Mononuclear cell (primary cell): ENCODE measurements around a stretch of chr9.

GRCh38 chr9:77909295-77909725 is 122.3 kb downstream of the GNAQ start:
- RRBS, result no CpG with 5 or more reads among the region's 5 CpGs

GRCh38 chr9:78022842-78023547 is 8.6 kb downstream of the GNAQ start:
- RRBS, result no CpG with 5 or more reads among the region's 5 CpGs

DNA sequence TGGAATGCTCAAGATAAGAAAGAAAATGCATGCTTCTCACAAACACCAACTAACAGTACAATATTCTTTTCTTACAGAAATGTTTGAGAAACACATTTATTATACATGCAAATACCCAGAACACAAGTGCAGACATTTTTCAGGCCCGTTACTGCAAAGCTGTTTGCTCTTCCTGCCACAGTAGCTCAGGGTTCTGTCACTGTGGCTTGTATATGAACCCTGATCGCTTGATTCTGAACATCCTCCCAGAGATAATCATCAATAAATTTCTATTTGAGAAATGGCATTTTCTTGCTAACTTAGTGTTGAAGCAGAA is 1.9 kb downstream of the GNAQ start:
- RRBS, result no CpG with 5 or more reads among the region's 2 CpGs

DNA sequence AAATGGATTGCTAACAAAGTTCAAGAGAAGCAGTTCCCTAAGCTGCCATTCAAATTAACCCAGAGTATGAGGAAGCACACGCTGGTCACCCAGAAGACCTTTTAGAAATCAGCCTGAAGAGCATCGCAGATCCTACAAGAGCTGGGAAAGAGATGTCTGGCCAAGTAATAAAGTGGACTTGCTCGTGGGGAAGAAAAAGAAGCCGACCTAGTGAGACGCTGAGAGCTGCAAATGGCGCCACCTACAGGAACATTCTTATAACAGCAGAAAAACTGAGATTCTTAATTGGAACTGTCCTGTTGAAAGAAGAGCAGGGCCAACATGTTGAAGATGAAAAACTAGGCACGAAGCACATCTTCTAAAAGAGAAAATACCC is 3.7 kb upstream of the GNAQ start:
- RRBS, result no CpG with 5 or more reads among the region's 7 CpGs

GRCh38 chr9:79572348-79572950 is 684 bp downstream of the TLE4 start:
- RRBS, result 2% methylated on average over 50 of the region's 88 CpGs

DNA sequence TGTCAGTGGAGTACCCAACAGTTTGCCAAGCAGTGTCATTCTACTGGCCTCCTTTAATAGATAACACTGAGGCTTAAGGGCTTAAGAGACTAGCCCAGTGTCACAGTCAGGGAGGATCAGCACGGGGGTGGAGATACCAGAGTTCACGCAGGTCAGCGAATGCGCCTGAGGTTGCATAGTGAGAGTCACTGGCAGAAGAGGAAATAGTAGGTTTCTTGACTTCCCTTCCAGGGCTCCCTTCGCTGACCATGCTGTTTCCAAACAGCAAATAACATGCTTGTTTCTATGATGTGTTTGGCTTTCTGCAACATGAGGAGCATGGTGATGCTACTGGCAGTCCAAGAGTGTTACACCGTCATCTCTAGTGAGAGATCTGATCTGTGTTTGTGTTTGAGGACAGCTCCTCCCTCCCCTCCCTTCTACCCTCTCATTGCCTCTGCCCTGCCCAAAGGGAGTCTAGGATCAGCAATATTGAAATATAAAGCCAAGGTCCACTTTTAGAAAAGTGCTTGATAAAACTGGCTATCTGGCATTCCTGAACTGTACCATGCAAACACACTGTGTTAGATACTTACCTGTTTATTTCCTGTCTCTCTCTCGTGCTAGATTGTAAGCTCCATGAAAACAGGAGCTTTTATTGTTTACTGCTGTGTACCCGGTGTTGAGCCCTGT is 12.3 kb downstream of the TLE4 start:
- RRBS, result no CpG with 5 or more reads among the region's 8 CpGs

DNA sequence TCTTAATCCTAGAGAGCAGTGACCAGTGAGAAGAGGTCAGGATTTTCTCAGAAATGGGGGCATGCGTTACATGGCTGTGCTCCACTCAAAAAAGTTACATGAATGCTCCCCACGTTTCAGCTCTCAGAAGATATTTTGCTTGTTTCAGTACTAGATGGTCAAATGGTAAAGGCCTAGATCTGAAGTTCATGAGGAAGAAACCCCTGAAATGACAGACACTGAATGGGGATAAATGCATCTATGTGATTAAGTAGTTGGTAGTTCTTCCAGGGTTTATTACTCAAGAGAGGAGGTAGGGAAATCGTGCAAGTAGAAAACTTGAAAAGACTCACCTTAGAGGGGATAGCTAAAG is 98.0 kb downstream of the TLE4 start:
- RRBS, result no CpG with 5 or more reads among the region's 3 CpGs

- RRBS, result no CpG with 5 or more reads among the region's 2 CpGs
Observed at GRCh38 chr9:79671544-79671903, 99.8 kb downstream of the TLE4 start.

GRCh38 chr9:81592865-81593568 is 96.3 kb downstream of the TLE1 start:
- RRBS, result no CpG with 5 or more reads among the region's 20 CpGs

- RRBS, result no CpG with 5 or more reads among the region's 15 CpGs
Observed at GRCh38 chr9:81596909-81597667, 92.3 kb downstream of the TLE1 start.

DNA sequence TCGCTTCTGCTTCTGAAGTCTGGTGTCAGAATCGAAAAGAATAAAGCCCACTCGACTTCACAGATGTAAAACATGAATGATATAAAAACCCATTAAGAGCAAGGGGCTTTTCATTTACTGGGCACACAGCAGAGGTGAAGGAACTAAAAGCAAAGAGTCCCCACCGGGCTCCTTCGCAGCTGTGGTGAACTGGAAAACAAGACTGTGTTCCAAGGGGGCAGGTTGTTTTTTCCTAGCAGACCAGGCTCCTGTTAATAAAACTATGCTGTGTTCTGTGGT is 91.7 kb downstream of the TLE1 start:
- RRBS, result no CpG with 5 or more reads among the region's 5 CpGs

GRCh38 chr9:81633724-81634431 is 55.5 kb downstream of the TLE1 start:
- RRBS, result 43% methylated on average over 2 of the region's 17 CpGs

- RRBS, result 4% methylated on average over 23 of the region's 66 CpGs
Observed at GRCh38 chr9:81687041-81688058, 2.0 kb downstream of the TLE1 start.

DNA sequence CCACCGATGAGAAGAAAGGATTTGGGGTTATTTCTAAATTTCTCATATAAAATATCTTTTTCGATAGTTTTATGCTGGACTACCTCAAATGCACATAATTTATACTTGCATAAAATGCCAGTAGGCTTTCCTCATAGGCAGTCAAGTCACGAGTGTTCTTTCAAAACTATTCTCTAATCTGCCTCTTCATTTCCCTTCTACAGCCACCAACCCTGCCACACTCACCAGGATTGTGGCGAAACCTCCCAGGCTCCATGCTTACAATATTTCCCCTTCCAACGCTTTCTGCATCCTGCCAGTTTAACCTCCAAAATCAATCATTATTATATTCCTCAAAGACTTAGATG is 65.5 kb downstream of the FRMD3 start:
- RRBS, result no CpG with 5 or more reads among the region's 5 CpGs

- RRBS, result no CpG with 5 or more reads among the region's 1 CpG
Observed at GRCh38 chr9:83508222-83508421, 30.1 kb downstream of the FRMD3 start.

DNA sequence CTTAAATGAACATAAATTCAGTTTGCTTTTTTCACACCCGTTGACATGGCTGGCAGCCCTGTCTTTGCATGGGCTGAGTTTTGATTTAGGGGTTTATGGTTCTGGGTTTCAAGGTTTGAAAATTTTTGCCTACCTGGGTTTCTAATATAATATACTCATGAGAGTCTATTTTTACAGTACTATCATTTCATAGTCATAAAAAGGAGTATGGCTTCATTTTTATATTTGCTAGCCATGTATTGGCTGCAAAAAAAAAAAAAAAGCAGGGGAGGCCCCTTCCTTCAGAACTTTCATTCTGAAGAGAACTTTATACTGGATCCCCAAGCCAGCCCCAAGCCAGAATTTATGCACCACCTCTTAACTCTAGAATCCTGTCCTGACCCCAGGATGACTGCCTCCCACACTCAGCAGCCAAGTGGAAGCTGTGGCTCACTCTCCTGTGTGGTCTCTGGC is 19.4 kb downstream of the IDNK start:
- RRBS, result no CpG with 5 or more reads among the region's 1 CpG

DNA sequence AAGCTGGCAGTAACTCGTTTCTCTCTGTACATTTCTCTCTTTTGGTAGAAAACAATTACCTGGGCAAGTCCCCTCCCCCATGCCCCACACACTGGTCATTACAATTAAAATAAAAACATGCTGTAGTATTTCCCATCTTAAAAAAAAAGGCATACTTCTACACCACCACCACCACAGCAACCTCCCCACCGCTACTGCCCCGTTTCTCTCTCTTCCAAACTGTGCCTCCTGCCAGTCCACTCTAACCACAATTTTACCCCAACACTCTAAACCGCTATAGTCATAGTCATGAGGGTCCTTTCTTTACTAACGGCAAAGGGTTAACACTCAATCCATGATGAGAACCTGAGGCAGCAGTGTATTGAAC is 33.9 kb downstream of the IDNK start:
- RRBS, result no CpG with 5 or more reads among the region's 5 CpGs

- RRBS, result no CpG with 5 or more reads among the region's 4 CpGs
Observed at GRCh38 chr9:83657976-83658872, 35.3 kb downstream of the IDNK start.

DNA sequence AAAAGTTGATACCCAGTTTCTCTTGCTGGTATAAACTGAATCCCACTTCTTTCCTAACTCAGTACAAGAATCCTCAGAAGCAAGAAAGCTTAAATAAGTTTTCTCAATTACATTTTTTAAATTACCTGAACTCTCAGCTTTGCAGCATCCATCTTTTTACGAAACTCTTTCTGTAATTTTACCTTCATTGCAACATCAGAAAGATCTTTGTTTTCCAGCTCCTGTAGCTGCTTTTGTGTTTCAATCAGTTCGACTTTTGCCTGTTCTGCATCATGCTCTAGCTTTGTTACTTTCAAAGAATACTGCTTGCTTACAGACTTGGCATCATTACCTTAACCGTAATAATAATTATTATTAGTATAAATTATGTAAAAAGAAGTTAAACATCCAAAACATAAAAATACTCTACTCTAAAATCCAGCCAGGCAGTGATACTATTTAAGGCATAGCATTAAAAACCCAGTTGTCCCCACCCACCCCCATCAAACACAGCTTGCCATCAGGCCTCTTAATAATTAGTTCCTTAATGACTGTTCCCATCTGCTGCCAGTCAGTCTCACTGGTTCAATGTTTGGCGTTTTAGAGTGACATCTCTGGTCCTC is 37.4 kb downstream of the KIF27 start:
- RRBS, result no CpG with 5 or more reads among the region's 4 CpGs